ENCODE data around the gene ZNF691.

GRCh38 chr1:42296273-42297041, 38.6 kb downstream of the FOXJ3 start:
- PRO-cap, result no peak

DNA sequence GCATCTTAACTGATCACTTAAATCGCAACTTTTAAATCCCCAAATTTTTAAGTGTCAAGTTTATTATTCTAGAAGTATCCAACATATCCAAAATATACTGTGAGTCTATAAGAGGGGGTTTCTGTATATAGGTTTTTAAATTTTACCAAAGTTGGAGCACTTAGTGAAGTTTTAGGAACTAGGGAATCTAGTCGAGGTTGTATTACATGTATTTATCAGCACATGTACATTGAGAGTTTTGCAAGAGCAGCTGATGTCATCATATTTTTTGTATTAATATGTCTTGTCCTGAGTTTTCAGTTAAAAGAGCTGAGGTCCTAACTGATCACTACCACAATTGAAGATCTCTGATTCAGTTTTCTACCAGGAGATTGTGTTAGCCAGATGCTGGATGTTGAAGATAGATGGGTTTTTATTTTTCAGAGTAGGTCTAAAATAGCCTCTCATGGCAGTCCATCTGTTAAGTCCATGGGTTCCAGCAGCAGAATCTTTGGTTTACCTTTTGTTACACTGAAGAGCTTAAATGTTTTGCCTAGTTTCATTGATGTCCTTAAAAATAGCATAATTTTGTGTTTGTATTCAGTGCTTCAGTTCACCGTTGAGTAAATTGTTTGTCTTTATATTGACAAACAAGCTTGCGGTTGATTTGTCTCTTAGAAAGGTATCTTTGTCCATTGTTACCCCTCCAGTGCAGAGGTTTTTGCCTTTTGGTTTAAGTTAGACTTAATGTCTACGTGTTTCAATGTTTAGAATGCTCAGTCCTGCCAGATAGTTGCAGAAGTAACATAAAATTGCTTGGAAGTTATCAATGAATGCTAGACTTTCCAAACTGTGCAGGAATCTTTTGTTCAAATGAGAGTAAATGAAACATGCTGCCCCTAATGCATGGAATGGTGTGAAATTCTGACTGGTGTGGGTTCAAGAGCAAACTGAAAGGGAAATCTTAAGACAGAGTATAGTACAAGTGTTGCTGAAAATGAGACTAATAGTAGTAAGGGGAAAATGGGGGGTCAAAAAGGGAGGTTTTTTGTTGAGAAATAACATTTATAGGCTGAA, 16.1 kb downstream of the YBX1 start:
- PRO-cap, result no peak

GRCh38 chr1:42703401-42704275, 21.4 kb downstream of the YBX1 start:
- PRO-cap, result no peak

- PRO-cap, result bidirectional peak, plus-strand start at chr1:42846636, minus-strand start at chr1:42846401
Measured at GRCh38 chr1:42846500-42847379, at the start of gene ZNF691. Gene ZNF691 (plus strand): TSS chr1:42846613.

- PRO-cap, result no peak
Measured at GRCh38 chr1:42850971-42851440, 4.6 kb downstream of the ZNF691 start.

DNA sequence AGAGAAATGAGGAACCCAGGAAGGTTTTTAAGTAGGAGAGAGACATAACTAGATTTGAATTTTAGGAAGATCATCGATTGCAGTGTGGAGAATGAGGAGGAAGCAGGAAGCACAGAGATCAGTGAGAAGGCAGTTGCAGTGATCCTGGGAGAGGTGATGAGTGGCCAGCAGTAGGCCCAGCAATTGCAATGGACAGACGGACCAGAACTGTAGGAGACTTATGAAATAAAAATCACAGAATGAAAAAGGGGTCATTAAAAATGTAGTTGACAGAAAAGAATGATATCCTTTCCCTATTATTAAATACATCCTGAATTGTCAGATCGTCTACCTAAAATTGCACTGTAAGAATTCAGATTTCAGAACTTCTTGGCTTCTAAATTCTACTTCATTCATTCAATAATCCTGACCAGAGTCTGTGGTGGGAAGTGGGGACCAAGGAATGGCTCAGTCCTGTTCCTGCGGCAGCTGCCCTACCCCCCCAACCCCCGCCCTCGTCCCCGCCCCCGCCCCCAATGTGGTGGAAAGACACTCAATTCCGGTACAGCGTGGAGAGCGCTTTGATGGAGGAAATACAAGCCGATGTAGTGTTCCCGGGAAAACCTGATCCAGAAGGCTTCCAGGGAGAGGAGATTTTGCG, 35.1 kb downstream of the SLC2A1 start:
- PRO-cap, result no peak

DNA sequence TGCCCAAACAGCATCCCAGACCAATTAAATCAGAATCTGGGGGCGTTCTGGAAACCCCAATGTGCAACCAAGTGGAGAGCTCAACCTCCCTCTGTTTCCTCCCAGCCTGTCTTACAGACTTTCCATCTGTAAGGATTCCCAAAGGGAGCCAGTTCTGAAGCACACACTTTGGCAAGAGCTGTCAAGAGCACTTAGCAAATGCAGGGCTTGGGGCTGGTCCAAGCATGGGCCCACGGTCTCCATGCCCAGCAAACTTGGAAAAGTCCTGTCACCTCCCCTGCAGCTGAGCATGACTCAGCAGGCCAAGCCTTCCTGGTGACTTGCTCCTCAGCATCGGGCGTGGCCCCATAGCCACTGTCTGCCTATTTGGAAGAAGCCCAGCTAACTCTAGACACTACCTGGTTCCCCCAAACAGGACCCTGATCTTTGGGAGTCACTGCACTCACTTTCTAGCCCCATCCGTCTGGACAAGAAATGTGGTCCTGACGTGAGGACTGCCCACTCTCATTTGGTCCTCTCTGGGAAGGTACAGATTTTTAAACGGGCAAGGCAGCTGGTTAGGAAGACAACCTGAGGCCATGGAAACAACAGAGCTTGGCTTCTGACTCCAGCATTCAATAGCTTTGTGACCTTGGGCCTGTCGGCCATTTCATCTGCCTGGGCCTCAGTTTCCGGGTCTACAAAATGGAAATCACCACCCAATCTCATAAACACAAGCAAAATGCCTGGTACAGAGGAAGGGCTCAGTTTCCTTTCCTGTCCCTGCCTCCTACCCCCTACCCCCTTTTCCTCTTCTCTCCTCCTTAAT, 16.8 kb downstream of the SLC2A1 start:
- PRO-cap, result no peak

DNA sequence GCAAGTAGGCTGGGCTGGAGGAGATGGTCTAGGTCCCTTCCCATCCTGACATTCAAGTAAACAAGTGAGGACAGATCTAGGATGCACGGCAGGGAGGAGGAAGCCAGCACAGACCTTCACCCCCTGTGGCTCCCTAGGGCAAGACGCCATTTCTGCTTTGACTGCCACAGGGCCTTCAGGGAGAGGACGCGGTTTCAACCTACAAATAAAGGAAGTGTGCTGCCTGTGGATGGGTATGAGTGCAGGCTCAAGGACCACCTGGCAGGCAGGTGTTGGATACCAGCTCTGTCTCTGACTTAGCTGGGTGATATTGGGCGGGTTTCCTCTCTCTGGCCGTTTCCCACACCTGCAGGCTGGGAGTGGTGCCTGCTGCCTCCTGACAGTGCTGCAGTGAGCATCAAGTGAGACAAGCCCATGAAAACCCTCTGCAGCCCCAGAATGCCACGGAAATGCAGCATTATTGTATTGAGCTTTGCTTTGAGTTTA, 16.2 kb downstream of the SLC2A1 start:
- PRO-cap, result no peak

DNA sequence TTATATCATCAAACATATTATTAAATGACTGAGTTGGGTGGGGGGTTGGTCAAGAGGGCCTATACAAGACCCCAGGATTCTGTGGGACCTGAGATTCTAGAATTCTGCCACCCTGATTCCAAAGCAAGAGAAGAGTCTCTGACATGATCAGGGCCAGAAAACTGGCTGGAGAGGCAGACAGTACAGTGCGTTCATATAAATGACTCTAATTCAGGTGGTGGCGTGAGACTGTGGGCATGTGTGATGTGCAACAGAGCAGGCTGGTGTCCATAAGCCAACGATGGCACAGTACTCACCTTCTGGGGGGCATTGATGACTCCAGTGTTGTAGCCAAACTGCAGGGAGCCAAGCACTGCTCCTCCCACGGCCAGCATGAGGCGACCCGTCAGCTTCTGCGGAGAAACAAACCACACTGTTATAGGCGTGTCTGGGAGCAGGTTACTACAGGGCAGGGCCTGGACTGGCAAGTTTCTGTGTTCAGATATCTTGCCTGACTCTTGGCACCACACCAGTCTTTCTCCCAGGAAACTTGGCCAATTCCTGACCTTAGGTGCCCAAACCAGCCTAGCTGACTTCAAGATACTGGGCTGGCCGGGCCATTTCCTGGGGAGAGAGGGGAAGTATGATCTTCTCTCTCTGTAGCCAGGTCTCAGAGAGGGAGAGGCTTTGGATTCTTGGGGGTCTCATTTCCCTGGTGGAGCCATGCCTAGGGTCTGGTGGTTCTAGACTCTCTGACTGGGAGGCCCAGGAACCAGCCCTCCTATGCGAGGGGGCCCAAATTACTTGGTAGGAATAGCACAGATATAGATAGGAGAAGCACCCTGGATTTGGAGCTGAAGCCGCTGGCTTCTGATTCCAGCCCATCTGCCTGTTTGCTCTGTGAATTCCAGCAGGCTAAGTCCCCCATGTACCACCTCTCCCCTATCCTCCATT, 15.5 kb downstream of the SLC2A1 start:
- PRO-cap, result no peak

GRCh38 chr1:42946980-42947553, 11.6 kb downstream of the SLC2A1 start:
- PRO-cap, result no peak

GRCh38 chr1:43283932-43284421, 1.4 kb downstream of the C1orf210 start:
- PRO-cap, result no peak

- PRO-cap, result no peak
Measured at GRCh38 chr1:43360525-43361401, 2.0 kb downstream of the CDC20 start.

GRCh38 chr1:43373443-43374007, 5.7 kb upstream of the ELOVL1 start:
- PRO-cap, result no peak

DNA sequence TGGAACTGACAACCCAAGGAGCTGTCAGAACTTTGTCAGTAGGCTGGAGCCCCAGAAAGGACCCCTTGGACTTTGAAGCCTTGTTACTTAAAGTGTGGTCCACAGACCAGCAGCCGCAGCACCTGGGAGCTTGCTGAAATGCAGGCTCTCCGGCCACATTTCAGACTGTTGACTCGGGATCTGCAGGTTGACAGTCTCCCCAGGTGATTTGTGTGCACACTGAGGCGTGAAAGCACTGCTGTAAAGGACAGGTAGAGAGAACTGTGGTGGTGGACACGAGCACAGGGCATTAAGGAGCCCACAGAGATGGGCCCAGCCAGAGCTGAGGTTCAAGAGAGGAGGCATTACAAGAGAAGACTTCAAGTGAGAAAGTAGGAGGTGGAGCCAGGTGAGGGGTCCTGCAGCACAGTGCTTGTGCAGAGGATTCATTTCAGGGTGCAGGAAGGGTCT, 4.7 kb downstream of the HYI start:
- PRO-cap, result no peak

GRCh38 chr1:43454228-43455157, 762 bp upstream of the HYI start:
- PRO-cap, result bidirectional peak, plus-strand start at chr1:43454777, minus-strand start at chr1:43454606

- PRO-cap, result no peak
Measured at GRCh38 chr1:43538178-43538680, 7.5 kb downstream of the PTPRF start.

DNA sequence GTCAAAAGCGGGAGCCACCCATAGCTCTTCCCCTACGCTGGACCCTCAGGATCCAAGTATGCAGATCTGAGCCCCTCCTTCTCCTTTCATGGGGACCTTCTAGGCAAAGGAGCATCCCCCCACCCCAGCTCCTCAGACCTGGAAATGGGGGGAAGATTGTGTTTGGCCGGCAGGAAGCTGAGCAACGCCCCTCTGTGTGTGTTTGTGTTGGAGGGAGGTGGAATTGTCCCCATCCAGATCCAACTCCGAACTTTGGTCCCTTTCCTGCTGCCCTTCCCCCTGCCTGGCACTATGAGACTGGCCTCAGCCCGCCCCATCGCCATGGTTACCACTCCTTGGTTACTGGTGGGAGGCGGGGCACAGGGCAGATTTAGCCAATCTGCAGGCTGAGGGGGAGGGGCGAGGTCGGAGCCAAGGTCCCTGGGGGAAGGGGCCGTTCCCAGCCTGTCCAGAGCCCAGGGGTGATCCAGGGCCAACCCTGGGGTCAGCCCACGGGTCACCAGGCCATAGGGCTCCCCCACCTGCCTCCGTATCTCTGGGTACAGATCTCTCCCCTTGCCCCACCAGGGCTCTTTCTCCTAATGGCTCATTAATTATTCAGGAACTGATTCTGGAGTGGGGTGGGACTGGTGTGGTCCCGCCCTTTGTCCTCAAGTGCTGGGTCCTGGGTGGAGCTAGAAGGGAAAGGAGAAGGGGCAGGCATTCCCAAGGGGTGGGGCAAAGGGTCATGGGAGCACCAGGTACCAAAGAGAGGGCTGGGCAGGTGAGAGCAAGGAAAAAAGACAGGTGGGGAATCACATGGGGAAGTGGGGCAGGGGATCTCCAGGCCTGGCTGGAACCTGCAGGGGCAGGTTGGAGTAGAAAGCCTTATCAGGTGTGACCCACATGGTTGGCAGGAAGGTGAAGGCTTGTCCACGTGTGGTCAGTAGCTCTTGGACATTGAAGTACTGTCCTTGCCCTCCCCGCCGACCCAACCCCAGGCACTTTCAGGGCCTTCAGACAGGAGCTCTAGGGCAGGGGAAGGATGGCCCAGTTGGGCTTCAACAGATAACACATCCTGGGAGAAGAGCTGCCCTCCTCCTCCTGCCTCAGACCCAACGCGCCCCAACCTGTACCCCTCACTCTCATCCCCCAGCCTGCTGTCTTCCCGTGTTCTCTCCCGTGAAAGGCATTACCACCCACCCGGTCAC, 15.3 kb downstream of the PTPRF start:
- PRO-cap, result no peak

DNA sequence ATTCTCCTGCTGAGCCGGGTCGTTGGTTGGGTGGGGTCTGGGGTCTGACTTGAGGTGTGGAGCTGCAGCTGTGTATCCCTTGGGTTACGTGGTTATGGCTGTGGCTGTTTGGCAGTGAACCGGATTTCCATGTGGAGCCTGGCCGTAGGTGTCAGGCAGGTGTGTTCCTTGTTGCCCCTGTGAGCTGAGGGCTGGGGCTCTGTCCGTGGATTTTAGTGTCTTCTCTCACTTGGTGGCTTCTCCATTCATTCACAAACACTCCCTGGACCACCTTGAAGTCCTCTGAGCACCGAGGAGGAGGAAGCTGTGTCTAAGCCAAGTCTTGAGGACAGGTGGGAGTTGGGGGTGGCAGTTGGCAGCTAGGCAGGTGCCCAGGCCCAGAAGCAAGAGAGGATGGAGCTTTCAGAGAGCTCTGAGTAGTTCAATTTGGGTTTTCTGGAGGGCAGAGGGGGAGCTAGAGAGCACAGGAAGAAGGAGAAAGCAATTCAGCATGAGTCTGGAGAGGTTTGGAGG, 23.5 kb downstream of the PTPRF start:
- PRO-cap, result no peak

DNA sequence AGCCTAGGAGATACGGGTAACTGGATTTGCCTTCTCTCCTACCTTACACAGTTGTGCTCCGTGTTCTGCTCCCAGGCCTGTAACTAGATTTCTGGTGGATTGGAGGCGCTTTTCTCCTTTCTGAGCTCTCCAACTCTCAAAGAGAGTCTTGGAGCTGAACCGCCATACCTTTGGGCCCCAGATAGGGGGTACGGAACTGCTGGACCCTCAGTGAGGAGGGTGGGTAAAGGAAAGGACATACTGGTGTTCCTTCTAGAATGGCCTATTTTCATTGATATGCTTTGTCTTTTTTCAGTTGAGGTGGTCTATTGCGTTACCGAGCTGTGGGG, 1.5 kb downstream of the KDM4A start:
- PRO-cap, result no peak

DNA sequence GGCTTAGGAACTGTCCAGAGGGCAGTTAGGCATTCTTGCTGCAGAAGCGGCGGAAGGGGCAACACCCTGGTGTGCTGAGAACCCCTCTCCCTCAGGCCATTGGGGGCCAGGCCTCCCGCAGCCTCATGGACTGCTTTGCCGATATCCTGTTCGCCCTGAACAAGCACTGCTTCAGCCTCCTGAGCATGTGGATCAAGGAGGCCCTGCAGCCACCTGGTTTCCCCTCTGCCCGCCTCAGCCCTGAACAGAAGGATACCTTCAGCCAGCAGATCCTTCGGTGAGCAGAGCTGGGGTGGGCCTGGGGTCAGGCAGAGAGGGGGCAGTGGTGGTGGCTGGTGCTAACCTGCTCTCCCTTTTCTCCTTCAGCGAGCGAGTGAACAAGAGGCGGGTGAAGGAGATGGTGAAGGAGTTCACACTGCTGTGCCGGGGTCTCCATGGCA, 2.6 kb upstream of the DPH2 start:
- PRO-cap, result no peak